B cell (primary cell): ENCODE measurements around a stretch of chr12.

- PRO-cap, result no peak
- CAGE, long polyA plus RNA, result no peak
These were observed 7.9 kb upstream of the USP15 start for GRCh38 chr12:62252082-62252953.

GRCh38 chr12:62260576-62261330 lies 549 bp downstream of the USP15 start:
- PRO-cap, result bidirectional peak, plus-strand start at chr12:62261068, minus-strand start at chr12:62260817
- CAGE, long polyA plus RNA, result no peak

DNA sequence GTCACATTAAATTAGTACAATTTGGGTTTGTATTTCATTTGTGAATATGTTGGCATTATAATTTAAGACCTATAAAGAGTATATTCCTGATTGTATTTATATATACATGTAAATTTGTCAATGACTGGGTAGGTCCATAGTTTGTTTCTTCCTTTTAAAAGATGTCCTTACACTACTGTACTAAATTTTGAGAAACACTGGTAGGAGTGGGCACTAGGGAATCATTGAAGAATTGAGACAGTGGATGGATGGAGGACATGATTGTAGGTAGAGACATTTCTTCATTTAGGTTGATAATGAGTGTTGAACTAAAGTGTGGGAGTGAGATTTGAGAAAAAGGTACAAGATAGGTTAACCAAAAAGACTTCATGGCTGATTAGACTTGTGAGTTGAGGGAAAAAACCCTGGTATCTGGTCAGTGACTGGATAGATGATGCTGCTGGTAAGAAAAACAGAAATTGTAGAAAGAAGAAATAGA lies 12.0 kb downstream of the MON2 start:
- PRO-cap, result no peak
- CAGE, long polyA plus RNA, result no peak

DNA sequence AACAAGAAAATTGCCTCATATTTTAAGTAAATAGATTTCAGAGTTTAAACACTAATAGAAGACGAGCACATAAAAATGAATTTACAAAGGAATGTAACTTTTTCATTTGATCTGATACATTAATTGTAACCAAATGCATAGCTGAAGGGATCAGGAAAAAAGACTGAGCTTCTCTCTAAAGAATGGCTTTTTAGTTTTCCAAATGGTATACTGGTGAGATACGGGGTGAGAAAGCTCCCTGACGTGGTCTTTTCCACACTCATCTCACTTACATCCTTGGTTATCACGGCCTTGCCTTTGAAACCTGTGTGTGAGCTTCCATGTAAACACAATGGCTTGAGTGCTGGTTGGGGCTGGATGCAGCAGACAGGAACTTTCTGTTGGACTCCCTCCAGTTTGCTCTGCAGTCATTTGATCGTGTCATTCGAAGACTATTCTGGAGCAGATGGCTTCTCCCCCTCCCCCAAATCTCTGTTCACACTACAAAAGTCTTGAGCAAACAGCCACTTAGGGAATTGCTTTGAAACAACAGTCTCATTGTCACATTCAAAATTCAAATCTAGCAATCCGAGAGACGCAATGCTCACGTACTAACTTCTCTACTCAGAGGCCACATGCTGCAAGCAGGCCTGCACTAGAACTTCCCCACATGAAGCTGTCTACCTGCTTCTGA lies 214.4 kb downstream of the PPM1H start:
- PRO-cap, result no peak
- CAGE, long polyA plus RNA, result no peak

DNA sequence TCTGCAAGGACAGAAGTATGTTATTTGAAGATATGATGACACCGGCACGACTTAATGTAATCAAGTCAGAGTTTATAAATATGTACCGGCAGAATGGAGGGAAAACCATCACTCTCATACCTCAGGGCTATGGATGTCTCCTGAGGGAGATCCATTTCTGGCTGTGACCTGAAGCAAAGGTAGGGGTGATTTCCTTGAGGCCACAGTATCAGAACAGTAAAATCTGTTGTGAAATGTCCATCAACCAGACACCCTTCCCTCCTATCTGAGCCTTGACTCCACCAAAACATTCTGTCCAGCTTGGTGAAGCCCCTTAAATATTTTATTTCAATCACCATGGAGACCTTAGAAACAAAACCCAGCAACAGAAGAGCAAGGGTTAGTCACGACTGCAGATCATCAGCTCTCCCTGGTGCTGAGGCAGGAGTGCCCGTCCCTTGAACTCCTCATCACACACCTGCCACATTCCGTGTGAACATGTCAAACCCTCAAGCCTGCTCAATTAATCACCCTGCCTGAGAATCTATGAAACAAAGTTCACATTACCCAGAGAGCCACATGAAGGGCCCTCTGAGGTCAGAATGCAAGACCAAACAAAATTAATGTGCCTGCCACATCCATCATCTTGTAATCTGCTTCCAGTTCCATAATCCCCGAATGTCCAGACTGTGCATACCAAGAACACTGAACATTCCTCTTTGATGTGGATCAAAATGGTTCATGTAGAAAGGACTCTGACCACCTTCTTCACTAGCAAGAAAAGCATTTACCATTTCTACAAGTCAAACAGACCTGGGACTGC lies 203.0 kb downstream of the PPM1H start:
- PRO-cap, result no peak
- CAGE, long polyA plus RNA, result no peak

GRCh38 chr12:63821611-63822881 lies 22.5 kb upstream of the SRGAP1 start:
- PRO-cap, result unidirectional peak, minus-strand start at chr12:63821841
- CAGE, long polyA plus RNA, result no peak

DNA sequence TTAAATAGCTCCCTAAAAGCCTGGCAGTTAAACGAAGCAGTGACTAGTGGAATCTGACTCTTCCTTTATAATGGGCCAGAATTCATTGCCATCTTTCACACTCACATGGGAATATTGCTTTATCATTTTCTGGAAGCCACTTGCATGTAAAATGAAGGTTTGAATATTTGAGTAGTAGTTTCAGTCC lies 797 bp downstream of the SRGAP1 start:
- PRO-cap, result no peak
- CAGE, long polyA plus RNA, result no peak

GRCh38 chr12:64088360-64089165 lies 133.5 kb downstream of the KICS2 start:
- PRO-cap, result no peak
- CAGE, long polyA plus RNA, result no peak

DNA sequence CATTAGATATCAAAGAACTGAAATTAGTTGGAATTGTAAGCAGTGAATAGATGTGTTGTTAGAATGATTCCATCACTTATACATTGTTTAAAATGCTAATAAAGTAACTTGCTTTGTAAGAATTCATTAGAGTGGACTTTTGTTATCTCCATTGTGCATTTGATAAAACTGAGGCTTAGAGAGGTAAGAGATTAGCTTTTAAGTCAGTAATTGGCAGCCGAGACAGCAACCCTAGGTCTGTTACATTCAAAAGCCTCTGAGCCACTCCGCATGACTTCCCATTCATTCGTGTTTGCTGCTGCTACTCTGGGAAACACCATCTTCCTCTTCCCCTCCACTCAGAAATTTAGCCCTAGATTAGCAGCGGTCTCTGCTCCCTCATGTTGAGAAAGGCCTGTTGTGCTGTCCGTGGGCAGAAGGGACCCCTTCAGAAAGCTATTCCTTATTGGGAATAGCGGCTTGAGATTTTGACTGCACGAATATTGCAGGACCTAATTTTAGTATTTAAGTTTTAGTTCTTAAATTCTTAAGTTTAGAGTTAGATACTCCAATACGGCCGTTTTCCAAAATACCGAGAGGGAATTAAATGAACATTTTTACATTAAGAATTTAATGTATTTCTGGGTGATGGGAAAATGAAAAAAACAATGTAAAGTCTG lies 787 bp upstream of the TBK1 start:
- PRO-cap, result no peak
- CAGE, long polyA plus RNA, result no peak

- PRO-cap, result no peak
- CAGE, long polyA plus RNA, result no peak
These were observed 5.8 kb downstream of the RASSF3 start for GRCh38 chr12:64616021-64616625.

DNA sequence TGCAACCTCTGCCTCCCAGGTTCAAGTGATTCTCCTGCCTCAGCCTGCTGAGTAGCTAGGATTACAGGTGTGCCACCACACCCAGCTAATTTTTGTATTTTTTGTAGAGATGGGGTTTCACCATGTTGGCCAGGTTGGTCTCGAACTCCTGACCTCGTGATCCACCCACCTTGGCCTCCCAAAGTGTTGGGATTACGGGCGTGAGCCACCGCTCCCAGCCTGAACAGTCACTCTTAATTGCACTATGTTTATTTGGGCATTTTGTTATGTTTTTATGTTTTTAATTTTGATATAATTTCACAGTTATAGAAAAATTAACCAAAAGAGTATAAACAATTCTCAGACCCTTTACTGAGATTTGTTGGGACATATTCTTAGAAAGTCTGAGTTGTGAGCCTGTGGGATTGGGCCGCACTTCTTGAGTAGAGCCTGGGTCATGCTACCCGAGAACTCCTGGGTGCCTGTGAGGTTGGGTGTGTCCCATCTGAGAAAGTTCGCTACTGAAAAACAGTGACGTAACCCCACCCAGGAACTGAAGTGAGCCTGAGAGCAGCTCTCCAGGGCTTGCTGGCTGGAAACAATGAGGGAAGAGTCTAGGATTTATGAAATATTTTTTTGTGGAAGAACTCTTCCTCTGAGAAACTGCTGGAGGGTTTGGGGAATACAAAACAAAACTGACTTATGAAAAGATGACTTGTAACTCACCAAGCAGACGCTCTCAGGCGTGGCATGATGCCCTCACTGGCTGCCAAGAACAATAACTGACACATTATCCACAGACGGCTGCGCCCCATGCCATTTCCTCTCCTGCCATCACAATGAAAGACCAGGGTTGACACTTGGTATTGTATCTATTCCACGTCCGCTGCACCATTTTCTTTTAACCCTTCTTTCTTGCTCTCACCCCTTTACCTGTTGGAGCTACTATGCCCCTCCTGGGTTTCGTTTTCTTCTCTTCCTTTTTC lies 69.1 kb downstream of the RASSF3 start:
- PRO-cap, result bidirectional peak, plus-strand start at position 767 of the sequence, minus-strand start at position 766 of the sequence
- CAGE, long polyA plus RNA, result no peak

- PRO-cap, result no peak
- CAGE, long polyA plus RNA, result no peak
These were observed 5.6 kb downstream of the MSRB3 start for GRCh38 chr12:65283850-65284637.

DNA sequence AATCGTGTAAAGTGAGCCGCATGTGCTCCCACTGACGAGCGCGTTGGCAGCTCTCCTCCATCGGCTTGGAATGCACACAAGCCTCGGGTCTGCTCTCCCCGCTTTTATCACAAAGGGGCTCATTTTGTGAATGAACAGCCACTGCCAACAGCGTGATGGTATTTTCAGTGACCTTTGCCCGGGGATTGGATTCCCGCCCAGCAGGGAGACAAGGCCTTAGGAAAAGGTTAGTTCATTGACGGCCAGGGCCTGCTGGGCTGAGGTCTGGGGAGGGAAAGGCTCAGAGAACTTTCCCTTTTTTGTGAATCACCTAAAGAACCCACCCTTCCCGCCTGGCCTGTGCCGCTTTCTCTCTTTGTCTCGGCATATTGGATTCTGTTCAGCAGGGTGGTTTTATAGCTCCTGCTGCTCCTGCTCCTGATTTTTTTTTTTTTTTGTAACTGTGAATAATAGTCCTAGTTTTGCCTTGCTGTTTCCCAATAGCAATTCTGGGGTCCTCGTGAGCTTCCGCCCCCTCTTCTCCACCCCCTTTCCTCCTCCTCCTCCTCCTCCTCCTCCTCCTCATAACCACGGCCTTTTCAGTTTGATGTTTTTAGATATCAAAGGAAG lies 232.3 kb downstream of the MSRB3 start:
- PRO-cap, result no peak
- CAGE, long polyA plus RNA, result no peak

- PRO-cap, result no peak
- CAGE, long polyA plus RNA, result no peak
These were observed 94.9 kb upstream of the HMGA2 start for GRCh38 chr12:65729309-65729764.

GRCh38 chr12:65825862-65826536 lies 1.7 kb downstream of the HMGA2 start:
- PRO-cap, result no peak
- CAGE, long polyA plus RNA, result no peak

GRCh38 chr12:66107289-66107974 lies 23.1 kb downstream of the LLPH start:
- PRO-cap, result no peak
- CAGE, long polyA plus RNA, result no peak

DNA sequence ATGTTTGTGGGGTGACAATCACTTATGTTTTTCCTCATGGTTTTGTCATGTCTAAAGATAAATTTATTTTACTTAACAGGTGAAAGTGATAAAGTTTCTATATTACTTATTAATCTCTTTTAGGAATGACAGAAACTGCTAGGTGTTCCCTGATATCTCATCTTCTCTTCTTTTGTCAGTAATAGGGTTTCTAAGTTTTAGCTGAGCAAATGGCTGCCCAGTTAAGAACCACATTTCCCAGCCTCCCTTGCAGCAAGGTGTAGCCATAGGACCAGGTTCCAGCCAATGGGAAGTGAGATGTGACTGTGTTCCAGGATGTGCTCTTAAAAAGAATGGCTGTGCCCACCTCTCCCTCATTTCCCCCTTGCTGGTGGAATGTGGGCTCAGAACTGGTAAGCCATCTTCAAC lies 165.6 kb downstream of the HELB start:
- PRO-cap, result no peak
- CAGE, long polyA plus RNA, result no peak

DNA sequence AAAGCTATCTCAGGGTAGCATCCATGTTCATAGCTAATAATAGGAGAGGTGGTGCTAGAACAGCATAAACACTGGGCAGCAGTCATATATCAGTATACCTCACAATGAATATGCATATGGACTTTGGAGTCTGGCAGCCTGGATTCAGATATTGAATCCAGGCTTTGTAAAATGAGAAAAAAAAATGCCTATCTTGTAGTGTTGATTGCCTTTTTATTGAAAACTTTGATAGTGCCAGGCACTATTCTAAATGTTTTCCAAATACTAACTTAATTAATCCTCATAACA lies 142.0 kb downstream of the GRIP1 start:
- PRO-cap, result no peak
- CAGE, long polyA plus RNA, result no peak

DNA sequence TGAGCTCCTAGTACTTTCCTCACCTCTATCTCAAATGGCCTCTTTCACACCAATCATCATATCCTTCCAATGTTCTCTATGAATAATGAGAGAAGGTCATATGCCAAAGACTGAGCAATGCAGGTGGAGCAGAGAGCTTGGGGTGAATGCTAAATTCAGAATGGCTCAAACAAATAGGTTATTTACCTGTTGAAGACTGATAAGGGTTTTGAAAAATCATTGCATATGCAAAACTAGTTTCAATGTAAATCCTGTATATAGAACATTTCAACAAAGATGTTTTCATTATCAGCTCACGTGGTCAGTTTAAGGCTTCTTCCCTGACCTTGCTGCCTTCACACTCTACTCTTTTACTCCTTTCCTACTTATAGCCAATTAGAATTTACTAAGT lies 230.3 kb upstream of the GRIP1 start:
- PRO-cap, result no peak
- CAGE, long polyA plus RNA, result no peak

DNA sequence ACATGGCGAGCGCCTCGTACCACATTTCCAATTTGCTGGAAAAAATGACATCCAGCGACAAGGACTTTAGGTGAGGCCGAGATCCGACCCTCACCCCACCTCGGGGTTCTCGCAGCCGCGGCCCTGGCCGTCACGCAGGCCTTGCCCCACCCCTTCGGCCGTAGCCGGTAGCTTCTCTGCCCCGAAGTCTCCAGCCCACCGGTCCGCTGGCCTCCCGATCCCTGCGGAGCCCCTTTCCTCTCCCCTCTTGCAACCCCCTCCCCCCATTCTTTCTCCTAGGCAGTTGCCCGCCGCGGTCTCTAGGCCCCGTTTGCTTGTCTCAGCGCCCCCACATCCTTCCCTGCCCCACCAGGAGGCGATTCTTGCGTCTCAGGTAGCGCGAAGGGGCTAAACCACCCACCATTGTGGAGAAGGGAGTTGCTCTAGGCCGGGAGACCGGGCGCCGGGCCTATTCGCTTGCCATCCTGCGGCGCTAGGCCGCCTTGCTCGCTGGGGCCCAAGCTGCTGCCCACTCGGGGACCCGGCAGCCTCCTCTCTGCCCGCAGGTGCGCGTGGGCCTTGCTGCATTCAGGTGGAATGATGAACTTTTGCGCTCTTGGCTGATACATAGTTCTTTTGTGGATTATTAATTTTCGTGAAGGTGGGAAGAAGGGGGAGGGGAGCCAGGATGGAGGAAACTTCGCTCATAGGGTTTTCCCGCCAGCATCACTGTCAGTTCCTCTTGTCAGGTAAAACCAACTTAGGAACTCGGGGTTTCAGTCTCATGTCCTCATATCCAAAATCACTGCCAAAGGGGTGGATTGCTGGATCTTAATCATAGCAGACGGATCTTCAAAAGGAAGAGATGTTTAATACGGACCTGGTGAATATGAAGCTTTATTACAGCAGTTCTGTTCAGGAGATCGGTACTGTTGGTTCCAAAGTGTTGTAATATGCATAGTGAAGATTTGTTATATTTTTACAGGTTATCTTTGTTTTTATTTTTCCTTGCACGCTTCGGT lies 858 bp downstream of the CAND1 start:
- PRO-cap, result bidirectional peak, plus-strand start at position 772 of the sequence, minus-strand start at position 537 of the sequence
- CAGE, long polyA plus RNA, result no peak